Frontal cortex (tissue), 2 donors: ENCODE data around the genes MRRF and OR1L8.

DNA sequence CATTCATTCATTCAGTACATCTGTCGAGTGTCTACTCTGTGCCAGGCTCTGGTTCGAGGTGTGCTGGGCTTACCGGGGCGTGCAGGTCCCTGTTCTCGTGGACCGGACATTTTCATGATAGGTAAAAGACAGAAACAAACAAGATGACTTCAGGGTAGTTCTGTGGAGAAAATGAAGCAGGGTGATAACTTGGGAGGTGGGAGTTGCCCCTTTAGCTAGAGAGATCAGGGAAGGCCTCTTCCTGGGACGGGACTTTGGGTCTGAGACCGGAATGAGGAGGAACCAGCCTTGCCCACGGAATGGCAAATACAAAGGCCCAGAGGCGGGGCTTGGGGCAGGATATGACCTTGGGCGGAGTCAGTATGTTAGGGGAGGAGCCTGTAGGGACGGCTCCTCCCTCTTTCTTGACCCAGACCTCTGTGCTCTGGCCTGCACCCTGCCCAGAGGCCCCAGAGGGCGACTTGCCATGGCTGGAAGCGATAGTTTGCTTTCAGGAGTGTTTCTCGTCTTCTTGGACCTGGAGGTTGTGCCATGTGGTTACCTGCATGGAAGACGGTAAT lies 85.4 kb downstream of the DAB2IP start:
- RAMPAGE, long total RNA = no peak

GRCh38 chr9:121737320-121738147 lies 86.1 kb downstream of the DAB2IP start:
- RAMPAGE, long total RNA = no peak

DNA sequence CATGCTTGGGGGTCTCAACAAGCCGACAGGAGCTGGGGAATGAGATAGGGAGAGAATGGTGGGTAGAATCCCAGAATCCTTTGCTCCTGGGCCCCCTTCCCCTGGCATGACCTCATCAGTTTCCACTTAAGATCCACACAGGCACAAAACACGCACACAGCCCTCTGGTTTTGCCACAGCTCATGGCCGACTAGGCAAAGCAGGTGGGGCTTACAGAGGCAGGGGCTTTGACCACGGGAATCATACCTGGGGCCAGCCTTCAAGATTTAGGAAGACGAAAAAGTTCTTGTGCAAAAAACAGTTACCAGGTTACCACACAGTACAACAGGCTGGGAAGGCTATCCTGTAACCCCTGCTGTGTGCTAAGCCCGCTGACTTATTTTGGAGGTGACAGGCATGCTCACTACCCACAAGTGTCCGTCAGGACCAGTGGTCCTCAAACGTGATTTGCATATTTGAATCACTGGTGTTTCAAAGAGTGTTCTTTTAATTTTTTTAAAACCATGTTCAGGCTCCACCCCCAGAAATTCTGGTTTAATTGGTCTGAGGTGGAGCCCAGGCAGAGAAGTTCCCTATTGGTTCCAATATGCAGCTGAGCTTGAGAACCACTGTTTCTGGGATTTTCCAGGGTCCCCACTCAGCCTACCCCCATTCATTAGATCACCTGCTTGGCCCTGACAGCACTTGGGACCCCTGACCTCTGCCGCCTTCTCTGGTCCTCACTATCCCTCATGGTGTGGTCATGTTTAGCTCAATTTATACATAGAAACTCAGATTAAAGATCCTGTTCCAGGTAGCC lies 146.7 kb downstream of the TTLL11 start:
- RAMPAGE, long total RNA = no peak

GRCh38 chr9:122001486-122001883 lies 91.6 kb downstream of the TTLL11 start:
- RAMPAGE, long total RNA = no peak

DNA sequence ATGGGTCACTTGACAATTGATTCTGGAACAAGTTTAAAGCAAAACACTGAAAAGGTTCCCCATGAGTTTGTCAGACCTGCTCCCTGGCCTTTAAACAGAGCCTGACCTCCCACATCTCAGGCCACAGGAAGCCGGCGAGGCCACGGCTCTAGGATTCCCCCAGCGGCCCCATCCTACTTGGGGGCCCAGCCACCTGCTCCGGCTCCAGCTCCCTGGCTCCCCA lies 62.0 kb downstream of the TTLL11 start:
- RAMPAGE, long total RNA = no peak

- RAMPAGE, long total RNA = no peak
Measured at GRCh38 chr9:122065723-122066435, 27.2 kb downstream of the TTLL11 start.

GRCh38 chr9:122091851-122092168 lies 1.3 kb downstream of the TTLL11 start:
- RAMPAGE, long total RNA = no peak

DNA sequence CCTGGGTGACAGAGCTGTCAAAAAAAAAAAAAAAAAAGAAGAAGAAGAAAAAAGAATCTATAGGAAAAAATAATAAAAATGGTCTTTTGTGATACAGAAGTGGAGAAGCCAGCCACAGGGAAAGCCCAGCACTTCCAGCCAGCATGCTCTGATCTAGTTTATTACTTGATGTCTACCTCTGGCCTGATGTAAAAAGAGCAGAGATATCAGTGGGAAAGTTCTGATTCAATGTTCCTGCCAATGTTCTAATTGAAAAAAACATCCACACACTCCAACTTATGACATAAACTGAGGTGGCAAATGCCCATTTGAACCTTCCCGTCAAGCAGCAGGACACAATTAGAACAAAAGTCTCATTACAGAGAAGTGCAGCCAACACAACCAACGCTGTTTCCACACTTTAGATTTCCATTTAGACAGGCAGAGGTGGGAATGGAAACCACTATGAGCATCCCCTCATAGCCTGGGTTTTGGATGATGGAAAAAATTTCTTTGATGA lies 5.7 kb downstream of the RBM18 start:
- RAMPAGE, long total RNA = no peak

- RAMPAGE, long total RNA = no peak
Measured at GRCh38 chr9:122264421-122265571, at the start of gene MRRF. Gene MRRF, plus strand, starts transcription at chr9:122264882.

DNA sequence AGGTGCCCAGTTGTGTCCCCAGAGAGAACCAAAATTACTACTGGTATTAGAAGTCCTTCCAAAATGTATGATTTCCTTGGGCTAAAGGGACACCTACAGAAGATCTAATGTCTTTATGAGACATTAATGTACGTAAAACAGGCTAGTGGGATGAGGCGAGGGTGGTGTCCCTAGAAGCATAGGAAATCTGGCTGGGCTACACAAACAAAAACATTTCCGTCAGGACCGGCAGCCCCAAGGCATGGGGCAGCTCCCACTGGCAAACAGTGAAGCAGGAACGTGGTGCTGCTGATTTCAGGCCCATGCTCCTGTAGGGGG lies 42.2 kb downstream of the MRRF start:
- RAMPAGE, long total RNA = no peak

DNA sequence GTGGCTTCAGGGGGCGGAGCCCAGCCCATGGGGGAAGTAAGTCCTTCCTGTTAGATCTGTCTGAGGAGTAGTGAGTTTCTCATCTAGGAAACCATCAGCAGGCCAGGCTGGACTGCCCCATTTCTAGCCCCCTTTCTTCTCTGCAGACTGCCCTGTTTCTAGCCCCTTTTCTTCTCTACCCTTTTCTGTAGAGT lies 463 bp upstream of the PTGS1 start:
- RAMPAGE, long total RNA = no peak

DNA sequence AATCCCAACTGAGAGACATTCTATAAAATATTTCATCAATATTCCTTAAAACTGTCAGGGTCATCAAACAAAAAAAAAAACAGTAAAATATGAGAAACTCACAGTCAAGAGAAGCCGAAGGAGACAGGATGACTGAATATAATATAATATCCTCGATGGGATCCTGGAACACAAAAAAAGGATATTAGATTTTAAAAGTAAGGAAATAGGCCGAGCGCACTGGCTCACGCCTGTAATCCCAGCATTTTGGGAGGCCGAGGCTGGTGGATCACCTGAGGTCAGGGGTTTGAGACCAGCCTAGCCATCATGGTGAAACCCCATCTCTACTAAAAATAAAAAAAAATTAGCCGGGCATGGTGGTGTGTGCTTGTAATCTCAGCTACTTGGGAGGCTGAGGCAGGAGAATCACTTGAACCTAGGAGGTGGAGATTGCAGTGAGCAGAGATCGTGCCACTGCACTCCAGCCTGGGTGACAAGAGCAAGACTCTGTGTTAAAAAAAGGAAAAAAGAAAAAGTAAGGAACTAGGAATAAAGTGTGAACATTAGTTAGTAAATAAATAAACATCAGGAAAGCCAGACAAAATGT lies at the start of gene OR1L8:
OR1L8 (minus strand) TSS at position 166 of the 586 bp plus-strand sequence.
- RAMPAGE, long total RNA = no peak

DNA sequence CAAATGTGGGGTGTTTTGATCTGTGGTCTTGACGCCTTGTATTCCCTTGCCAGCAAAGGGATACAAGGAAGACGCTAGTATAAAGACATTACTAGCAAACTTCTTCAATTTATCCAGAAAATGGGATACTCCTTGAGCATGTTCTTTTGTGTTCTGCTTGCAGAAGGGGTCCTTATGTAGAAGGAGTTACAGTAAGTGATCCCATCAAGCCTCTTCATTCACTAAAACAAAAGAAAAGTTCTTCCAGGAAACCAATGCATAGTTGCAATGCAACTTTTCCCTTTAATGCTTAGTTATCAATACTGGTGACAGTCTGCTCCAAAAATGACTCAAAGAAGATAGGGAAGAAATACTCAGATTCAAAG lies 17.2 kb upstream of the PDCL start:
- RAMPAGE, long total RNA = no peak

DNA sequence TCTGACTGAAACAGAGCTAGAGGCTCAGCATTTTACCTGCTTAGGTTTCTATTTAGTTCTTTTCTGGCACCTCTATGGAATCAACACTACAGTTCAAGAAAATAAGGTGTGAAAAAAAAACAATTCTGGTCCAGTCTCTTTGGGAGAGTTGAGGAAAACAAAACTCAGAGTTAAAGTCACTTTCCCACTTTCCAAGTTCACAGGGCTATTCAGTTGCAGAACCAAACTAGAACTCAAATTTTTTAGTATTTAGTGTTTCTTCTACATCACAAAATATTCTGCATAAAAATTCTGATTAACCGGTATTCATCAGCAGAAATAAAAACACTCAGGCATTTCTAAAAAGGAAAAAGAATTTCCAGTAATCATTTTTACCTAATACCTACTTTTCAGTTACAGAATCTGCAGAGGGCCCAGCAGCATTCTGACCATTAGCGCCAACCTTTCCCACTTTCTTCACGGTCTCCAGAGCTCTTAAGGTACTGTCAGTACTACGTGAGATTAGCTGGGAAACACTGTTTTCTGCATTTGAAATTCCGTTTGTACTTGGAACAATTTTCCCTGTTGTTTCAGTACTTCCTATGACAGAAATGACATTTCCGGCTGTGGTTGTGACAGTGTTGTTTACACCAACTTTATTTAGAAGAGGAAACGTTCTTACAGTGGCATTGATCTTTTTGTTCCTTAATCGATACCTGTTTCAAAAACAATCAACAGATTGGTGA lies 36.7 kb upstream of the PDCL start:
- RAMPAGE, long total RNA = no peak

- RAMPAGE, long total RNA = no peak
Measured at GRCh38 chr9:122902956-122903395, 2.2 kb downstream of the RC3H2 start.

- RAMPAGE, long total RNA = no peak
Measured at GRCh38 chr9:122903396-122903694, 1.8 kb downstream of the RC3H2 start.

DNA sequence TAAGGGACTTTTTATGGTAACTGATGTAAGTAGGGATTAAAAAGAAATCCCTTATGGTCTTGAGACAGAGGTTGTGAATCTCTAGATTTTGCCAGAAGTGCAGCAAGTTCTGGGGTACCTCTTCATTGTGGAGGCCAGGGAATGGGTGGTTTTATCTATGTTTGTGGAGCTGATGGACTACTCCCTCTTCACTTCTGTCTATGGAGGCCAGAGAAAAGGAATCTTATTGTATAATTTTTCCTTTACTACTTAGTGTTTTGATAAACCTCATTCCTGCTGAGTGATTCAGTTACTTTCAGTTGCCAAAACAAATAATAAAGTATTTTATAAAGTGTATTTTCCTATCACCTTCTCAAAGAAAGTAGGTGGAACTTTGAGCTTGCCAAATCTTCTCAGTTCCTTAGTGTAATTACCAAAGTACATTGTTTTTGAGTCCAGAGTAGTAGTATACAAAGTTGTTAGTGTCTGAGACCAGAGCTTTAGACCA lies 13.3 kb downstream of the RABGAP1 start:
- RAMPAGE, long total RNA = no peak

- RAMPAGE, long total RNA = no peak
Measured at GRCh38 chr9:123071431-123071999, 38.0 kb downstream of the GPR21 start.

DNA sequence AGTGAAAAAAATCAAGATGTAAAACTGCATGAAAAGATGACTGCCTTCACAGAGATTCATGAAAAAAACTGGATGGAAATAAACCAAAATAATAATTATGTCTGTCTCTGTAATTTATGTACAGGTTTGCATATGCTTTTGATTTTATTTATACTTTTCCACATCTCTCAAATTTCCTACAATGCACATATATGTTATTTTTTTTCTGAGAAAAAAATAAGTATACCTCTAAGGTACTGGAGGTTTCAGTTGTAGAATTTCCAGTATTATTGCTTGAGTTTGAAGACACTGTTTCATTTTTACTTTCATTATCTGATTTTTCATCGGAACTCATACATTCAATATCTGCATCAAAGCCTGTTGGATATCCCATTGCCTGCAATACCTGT lies 105.8 kb downstream of the GPR21 start:
- RAMPAGE, long total RNA = no peak

DNA sequence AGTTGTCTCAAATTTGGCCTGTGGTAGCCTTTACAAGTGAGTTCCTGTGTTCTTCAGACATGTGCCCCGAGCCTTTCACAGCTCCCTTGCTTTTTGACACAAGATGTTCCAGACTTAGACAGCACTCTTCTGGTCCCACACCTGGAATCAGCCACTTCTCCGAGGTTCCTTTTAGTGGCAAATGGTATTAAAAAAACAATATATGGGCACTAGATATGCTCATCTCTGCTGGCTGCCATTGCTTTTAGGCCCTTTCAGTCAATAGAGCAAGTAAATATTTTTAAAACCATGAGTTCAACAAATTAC lies 46.2 kb downstream of the STRBP start:
- RAMPAGE, long total RNA = no peak